Epithelial cell of proximal tubule (primary cell): ENCODE data around the genes LCN15, CCDC183, MAMDC4, ABCA2 and TMEM210.

- RAMPAGE, long total RNA = no peak
- RRBS = 91% methylated on average over 1 of the region's 11 CpGs
Measured at GRCh38 chr9:136764334-136764784, at the start of gene LCN15. Gene LCN15, minus strand, starts transcription at chr9:136764518.

DNA sequence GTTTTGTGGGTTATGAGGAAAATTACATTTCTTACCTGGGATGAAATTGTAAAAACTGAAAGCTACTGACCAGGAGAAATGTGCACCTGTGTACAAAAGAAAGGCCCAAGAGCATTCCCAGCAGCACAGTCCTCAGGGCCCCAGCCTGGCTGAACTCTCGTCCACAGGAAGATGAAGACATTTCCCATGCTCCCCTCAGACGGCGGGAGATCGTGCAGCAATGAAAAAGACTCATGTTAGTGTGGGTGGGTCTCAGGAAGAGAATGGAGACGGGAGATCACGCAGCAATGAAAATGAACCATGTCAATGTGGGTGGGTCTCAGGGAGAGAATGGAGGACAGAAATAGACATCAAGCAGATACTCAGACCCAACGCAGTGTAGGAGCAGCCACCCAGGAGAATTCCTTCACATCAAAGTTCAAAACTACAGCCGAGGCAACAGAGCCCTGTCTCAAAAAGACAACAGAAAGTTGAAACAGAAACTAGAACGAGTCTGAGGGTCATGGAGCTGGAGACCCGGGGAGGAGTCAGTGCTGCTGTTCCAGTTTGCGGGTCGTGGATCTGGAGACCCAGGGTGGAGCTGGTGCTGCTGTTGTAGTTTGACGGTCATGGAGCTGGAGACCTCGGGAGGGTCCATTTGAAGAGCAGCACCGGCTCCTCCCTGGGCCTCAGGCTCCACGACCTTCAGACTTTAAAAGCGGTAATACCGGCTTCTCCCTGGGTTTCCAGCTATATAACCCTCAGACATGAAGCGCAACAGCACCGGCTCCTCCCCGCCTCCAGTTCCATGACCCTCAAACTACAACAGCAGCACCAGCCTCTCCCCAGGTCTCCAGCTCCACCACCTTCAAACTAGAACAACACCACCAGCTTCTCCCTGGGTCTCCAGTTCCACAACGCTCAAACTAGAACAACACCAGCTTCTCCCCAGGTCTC lies 12.9 kb upstream of the LCN15 start:
- RAMPAGE, long total RNA = no peak
- RRBS = 74% methylated on average over 6 of the region's 22 CpGs

GRCh38 chr9:136792063-136792799 lies 1.1 kb downstream of the TMEM141 start:
- RAMPAGE, long total RNA = no peak
- RRBS = no CpG with 5 or more reads among the region's 20 CpGs

GRCh38 chr9:136795572-136796659 lies at the start of gene CCDC183:
Gene CCDC183, plus strand, starts transcription at chr9:136796338.
- RAMPAGE, long total RNA = no peak
- RRBS = no CpG with 5 or more reads among the region's 15 CpGs

GRCh38 chr9:136805936-136806963 lies 1.5 kb upstream of the RABL6 start:
- RAMPAGE, long total RNA = no peak
- RRBS = 93% methylated on average over 4 of the region's 28 CpGs

GRCh38 chr9:136835474-136836091 lies 6.7 kb upstream of the AJM1 start:
- RAMPAGE, long total RNA = no peak
- RRBS = no CpG with 5 or more reads among the region's 26 CpGs

DNA sequence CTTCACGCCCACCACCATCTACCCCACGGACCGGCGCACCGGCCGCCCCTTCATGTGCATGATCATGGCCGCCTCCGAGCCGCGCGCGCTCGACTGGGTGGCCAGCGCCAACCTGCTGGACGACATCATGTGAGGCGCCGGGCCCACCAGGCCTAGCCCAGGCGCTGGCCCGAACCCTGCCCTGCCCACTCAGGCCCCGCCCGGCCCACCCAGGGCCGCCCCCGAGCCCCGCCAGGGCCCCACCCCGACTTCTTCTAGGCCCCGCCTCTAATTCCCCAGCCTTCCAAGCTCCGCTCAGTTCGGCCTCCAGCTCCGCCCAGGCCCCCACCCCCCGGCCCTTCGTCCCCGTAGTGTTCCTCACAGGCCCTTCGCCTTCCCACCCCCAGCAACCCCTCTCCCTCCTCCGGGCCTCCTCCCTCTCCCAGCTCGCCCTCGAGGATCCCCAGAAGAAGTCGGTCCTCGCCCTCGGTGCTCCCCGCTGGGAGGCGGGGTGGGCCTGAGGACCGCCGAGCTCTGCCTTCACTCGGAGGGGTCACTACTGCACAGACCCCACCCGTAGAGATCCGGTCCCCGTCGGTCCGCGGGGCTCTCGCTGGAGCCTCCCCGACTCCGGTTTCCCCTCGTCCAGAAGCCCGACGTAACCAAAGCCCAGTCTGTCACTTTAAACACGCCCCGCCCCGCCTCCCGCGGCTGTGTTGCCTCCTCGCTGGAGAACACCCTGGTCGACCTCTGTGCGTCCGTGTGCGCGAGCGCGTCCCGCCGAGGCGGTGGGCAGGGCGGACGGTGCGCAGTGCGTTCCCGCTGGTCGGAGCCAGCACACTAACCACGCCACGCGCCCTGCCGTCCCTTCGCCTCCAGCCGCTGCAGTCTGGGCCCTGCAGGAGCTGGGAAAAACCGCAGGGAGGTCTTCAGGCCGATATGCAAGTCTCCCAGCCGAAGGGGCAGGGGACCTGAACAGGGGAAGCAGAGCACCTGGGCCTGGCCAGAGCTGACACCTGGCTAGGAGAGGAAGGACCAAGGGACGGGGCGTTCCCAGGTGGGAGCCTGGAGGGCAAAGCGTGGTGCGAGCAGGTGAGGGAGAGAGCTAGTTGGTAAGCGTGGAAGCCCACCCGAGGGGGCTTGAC lies 1.6 kb upstream of the PHPT1 start:
- RAMPAGE, long total RNA = no peak
- RRBS = 2% methylated on average over 23 of the region's 93 CpGs

- RAMPAGE, long total RNA = no peak
- RRBS = under 1% methylated on average over 12 of the region's 84 CpGs
Measured at GRCh38 chr9:136848337-136849317, 582 bp upstream of the PHPT1 start.

- RAMPAGE, long total RNA = no peak
- RRBS = no CpG with 5 or more reads among the region's 19 CpGs
Measured at GRCh38 chr9:136849896-136850162, 620 bp downstream of the PHPT1 start.

- RAMPAGE, long total RNA = no peak
- RRBS = no CpG with 5 or more reads among the region's 16 CpGs
Measured at GRCh38 chr9:136850272-136850825, 1.1 kb downstream of the PHPT1 start.

DNA sequence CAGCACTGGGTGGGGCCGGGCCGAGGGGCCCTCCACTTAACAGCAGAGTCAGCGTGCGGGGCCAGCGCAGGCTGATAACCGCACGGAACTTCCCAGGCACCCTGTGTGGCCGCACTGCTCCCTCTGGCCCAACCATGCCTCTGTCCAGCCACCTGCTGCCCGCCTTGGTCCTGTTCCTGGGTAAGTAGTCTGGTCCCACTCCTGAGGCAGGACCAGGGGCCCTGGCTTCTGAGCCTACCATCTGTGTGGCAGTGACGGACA lies at the start of gene MAMDC4:
TSS of gene MAMDC4 (plus strand) at position 64 of the 261 bp plus-strand sequence.
- RAMPAGE, long total RNA = no peak
- RRBS = 30% methylated on average over 1 of the region's 10 CpGs

DNA sequence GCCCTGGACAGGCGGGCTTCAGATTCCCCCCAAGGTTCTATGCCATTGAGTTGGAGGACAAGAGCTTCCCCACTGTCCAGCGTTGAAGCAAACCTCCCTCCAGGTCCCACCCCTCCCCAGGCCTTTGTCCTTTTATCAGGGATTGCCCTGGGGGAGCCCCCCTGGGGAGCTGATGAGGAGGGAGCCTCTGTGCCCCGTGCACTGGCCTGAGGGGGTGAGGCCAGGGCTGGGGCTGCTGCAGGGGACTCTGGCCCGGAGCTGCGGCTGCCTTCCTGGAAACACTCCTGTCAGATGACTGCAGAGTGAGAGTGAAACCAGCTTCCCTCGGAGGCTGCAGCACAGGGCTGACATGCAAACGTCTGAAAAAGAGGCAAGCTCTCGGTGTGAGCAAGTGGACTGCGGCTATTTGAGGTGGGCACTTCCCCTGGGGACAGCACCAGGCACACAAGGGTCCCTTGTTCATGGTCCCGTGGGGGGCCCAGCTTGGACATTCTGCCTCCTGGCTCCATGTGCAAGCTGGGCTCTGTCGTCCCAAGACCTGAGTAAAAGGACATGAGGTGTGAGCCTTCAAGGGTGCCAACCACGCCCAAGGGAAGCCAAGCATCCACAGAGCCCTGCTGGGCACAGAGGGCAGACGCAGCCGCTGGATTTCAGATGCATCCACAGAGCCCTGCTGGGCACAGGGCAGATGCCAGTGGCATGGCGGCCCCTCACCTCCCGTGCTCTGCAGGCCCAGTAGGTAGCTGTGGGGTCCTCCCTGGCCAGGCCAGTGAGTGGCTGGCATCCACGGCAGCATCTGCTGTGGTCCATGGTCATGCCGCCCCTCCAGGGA lies 4.5 kb upstream of the TRAF2 start:
- RAMPAGE, long total RNA = no peak
- RRBS = no CpG with 5 or more reads among the region's 18 CpGs

DNA sequence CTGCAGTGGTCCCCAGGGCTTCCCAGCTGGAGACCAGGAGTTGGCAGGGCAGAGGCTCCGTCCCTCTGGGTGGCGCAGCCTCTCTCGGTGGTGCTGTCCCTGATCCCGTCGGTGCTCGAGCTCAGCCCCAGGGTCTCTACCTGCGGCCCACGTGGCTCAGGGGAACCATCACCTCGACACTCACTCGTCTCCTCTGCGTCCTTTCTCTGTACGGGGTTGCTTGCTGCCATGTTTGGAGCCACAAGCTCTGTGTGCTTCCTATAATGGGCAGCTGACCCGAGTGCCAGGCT lies 5.2 kb downstream of the FBXW5 start:
- RAMPAGE, long total RNA = no peak
- RRBS = no CpG with 5 or more reads among the region's 13 CpGs

DNA sequence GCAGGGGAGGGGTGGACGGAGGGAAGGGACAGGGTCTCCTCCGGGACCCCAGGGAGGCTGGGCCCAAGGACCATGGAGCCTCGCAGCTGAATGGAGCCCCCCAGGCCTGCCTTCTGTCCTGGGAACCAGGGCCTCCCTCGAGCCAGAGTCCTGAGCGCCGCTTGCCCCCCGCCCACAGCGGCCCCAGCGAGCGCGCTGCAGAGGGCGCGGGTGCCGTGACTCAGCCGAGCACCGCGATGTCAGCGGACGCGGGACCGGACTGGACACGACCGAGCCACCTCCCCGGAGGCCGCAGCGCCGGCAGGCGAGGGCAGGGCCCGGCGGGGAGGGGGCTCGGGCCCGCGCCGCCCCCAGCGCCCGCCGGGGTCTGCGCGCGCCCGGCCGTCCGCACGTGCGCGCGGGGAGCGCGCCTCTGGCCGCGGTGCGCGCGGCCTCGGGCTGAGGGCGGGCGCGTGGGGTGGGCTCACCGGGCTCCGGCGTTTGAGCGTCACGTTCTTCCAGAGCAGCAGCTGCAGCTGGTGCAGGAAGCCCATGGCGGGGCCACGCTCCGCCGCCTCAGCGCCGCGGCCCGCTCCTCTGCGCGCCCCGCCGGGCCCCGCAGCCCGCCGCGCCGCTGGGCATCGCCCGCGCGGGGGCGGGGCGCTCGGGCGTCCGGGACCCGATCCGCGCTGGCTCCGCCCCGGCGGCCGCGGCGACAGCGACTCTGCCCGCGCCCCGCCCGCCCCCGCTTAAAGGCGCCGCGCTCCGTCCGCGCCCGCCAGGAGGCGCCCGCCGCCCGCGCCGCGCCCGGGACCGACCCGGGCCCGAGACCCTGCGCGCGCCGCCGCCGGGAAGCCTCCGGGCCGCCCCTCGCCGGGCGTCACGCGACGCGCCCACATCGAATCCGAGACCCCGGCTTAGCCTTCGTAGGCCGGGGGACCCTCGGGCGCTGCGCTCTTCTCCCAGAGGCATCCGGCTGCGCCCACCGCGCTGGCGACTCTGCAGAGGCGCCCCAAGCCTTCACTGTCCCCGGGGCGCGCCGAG lies at the start of gene ABCA2:
TSS of gene ABCA2 (minus strand) at position 630 of the 1,023 bp plus-strand sequence.
- RAMPAGE, long total RNA = no peak
- RRBS = 1% methylated on average over 70 of the region's 155 CpGs

GRCh38 chr9:137042947-137043450 lies 3.0 kb downstream of the NPDC1 start:
- RAMPAGE, long total RNA = no peak
- RRBS = 93% methylated on average over 7 of the region's 21 CpGs

GRCh38 chr9:137130090-137130821 lies 8.7 kb upstream of the GRIN1 start:
- RAMPAGE, long total RNA = no peak
- RRBS = 1% methylated on average over 6 of the region's 65 CpGs

GRCh38 chr9:137171917-137172285 lies at the start of gene TMEM210:
Gene TMEM210, minus strand, starts transcription at chr9:137172056.
- RAMPAGE, long total RNA = no peak
- RRBS = no CpG with 5 or more reads among the region's 6 CpGs

DNA sequence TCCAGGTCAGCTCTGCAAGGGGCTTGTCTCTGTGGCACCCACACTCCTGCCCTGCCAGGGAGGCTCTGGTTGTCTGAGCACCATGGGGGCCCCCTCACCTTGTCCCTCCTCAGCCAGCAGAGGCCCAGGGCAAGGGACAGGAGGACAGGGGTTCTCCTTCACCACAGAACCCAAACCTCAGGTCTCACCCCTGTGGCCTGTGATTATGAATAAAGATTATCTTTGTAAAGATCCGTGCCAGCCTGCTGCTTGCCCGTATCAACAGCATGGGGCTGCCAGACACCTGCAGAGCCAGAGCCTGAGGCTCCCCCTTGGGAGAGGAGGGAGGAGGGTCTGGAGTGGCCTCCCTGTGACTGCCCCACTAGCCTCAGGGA lies 1.6 kb downstream of the SSNA1 start:
- RAMPAGE, long total RNA = no peak
- RRBS = no CpG with 5 or more reads among the region's 2 CpGs

GRCh38 chr9:137195559-137195955 lies 5.0 kb downstream of the TPRN start:
- RAMPAGE, long total RNA = no peak
- RRBS = no CpG with 5 or more reads among the region's 14 CpGs

- RAMPAGE, long total RNA = no peak
- RRBS = 2% methylated on average over 7 of the region's 35 CpGs
Measured at GRCh38 chr9:137200898-137201319, 368 bp upstream of the TPRN start.